OCI-LY7 (cell line): ENCODE results near the genes OR2A7 and CTAGE8.

DNA sequence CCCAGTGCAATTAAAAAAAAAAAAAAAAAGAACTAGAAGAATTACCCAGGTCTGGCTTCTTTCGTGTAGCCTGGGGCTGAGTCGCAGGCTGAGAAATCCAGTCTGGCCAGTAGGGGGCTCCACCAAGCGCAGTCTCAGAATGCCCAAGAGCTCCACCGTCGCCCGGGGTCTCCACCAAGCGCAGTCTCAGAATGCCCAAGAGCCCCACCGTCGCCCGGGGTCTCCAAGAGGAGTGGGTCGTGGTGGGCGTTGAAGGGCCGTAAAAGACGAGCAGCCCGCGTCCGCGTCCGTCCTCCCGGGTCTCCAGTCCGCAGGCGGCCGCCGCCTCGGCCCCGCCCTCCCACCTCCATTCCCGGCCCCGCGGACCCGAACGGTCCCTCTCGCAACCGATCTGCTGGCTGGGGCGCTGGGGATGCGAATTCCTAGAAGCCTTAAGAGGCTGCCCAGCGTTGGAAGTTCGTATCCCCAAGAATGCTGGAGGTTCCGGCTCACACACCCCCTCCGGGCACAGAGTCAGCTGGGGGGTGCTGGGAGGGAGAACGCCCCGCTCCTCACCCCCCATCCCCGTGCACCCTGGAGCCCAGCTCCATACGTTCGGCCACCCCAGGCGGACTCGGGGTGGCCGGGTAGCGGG is 807 bp upstream of the ZYX start:
- PRO-cap, result no peak
- RAMPAGE, long total RNA, result no peak

DNA sequence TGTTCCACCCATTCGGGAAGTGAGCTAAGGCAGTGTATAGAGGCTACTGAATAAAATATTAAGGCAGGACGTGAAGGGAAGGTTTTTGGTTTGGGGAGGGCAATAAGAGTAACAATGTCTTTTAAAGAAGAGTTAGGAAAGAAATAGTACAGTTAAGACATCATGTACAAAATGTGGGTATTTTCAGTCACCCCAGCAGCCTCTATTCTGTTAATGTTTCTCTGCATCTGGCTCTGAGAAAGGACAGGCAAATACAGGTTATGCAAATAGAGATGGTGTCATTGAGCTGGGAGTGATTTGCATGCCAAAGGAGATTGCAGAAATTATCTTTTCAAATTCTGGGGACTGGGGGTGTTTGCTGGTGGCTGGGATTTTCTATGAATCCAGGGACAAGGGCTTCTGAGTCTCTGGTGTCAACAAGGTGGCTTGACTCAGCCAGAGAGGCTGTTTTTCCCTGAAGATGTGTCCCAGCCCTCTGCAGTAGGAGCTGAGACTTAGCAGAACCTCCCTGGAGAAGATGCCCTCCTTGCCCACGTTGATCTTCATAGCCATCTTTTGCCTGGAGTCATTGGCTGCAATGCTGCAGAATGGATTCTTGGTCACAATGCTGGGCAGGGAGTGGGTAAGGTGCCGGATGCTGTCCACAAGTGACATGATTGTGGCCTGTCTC is 6.6 kb upstream of the TAS2R60 start:
- PRO-cap, result no peak
- RAMPAGE, long total RNA, result no peak

DNA sequence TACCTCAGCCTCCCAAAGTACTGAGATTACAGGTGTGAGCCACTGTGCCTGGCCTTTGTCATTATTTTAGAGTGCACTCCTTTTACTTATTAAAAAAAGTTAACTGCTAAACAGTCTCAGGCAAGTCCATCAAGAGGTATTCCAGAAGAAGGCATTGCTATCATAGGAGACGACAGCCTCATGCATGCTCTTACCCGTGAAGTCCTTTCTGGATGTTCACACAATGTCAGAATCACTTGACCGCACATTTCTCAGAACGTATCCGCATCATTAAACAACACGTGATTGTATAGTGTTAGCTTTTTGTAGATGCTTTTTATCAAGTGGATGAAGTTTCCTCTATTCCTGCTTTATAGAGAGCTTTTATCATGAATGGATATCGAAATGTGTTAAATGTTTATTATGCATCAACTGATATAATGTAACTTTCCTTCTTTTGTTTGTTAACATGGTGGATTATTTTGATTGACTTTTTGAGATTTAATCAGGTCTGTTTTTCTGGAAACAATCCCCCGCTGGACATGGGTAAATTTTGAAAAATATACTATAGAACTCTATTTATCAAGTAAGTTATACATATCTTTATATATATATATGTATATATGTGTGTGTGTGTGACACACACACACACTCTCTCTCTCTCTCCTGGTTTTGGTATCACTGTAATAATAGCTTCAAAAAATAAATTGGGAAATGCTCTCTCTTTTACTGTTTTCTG is at the start of gene OR2A7:
TSS of gene OR2A7 (minus strand) at position 286 of the 718 bp plus-strand sequence.
- PRO-cap, result no peak
- RAMPAGE, long total RNA, result no peak

DNA sequence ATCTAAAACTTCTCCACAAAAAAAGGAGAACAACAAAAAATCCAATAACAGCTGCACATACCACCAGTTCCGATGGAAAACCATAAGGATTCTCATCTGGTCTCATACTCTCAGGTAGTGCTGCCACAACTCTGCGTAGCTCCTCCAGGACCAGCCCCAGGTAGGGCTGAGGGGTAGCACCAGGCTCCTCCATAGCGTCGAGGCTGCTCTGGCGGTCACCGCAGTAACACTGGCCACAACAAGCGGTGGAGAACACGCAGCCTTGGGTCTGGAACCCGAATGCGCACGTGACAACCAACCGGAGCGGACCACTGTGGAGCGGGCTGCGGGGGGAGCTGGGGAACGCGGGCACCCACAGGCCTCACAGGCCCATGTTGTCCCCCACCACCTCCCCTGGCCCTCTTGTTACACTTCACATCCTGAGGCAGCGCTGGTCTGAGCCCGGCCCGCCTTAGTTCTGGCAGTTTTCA is at the start of gene CTAGE8:
TSS of gene CTAGE8 (minus strand) at position 231 of the 470 bp plus-strand sequence.
- PRO-cap, result no peak
- RAMPAGE, long total RNA, result no peak

GRCh38 chr7:148535268-148535535 is 55.4 kb upstream of the C7orf33 start:
- PRO-cap, result no peak
- RAMPAGE, long total RNA, result no peak

DNA sequence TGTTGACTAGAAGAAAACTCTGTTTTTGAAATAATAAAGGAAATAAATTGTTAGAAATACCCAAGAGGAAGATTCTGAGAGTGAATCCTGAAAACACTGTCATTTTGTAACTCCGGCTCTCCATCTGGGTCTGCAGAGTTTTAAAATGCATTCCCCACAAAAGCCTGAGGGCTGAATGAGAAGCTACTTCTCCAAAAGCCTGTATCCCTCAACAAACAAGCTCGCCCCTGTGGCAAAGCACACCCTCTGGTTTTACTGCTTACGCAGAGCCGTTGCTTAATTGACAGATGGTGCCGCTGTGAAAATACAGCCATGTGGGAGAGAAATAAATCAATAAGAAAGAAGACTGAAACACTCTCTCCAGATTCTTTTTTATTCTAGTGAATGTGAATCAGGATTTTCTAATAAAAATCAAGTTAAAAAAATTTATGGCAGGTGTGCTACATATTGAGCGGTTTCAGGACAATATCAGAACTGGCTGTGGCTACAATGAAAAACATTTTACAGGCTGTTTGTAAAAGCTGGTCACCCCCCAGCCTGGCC is 32.3 kb downstream of the C7orf33 start:
- PRO-cap, result no peak
- RAMPAGE, long total RNA, result no peak

GRCh38 chr7:148914114-148914725 is 30.1 kb upstream of the EZH2 start:
- PRO-cap, result no peak
- RAMPAGE, long total RNA, result no peak

DNA sequence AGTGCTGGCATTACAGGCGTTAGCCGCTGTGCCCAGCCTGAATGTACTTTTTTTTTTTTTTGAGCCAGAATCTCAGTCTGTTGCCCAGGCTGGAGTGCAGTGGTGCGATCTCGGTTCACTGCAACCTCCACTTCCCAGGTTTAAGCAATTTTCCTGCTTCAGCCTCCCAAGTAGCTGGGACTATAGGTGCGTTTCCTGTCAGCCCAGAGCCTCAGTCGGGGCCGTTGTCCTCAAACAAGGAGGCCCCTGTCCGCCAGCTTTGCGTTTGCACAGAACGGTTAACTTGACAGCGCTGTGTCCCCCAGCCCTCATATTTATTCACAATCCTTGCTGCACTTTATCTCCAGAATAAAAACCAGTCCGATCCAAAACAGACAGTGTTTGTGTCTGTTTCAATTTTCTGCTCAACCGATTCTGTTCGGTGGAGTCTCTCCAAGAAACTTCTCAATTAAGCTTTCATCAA is 64.5 kb downstream of the PDIA4 start:
- PRO-cap, result no peak
- RAMPAGE, long total RNA, result no peak

DNA sequence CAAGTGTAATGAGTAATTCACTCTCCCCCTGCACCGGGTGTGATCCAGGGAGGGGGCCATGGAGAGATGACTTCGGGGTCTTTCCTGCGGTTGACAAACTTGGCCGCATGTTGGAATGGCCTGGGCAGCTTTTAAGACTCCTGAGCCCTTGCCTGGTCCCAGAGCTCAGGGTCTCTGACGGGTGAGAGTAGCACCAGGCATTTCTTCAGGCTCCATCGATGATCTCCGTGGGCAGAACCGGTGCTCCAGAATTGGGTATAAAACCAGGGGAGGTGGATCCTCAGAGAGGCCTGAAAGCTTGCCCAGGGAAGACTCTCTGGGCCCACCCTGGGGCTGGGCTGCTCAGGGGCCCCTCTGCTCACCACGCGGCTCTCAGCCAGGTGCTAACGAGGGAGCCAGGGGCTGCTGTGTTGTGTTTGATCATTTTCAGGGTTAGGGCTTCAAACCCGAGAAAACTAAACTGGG is 912 bp downstream of the ZNF282 start:
- PRO-cap, result bidirectional peak, plus-strand start at position 105 of the sequence, minus-strand start outside the sequence
- RAMPAGE, long total RNA, result no peak

DNA sequence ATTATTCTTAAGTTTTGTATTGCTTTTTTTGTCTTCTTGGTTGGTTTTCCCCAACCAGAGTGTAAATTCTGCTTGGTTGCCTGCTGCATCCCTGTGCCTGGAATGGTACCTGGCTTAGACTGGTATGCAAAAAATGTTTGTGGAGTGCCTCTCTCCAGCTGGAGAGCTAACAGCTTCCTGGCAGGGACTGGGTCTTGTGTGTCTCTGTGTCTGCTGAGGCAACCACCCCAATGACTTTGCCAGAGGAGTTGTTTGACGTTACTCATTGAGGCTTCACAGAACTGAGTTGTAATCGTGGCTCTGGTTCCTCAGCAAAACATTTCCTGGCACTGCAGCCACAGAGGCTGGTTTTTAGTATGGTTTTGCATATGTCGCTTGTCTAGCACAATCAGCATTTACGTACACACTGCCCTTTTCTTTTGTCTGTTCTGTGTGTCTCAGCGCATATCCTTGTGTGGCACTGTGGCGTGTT is 7.4 kb downstream of the ZNF282 start:
- PRO-cap, result no peak
- RAMPAGE, long total RNA, result no peak

- PRO-cap, result no peak
- RAMPAGE, long total RNA, result no peak
Observed at GRCh38 chr7:149320412-149320783, 58.4 kb downstream of the ZNF783 start.

DNA sequence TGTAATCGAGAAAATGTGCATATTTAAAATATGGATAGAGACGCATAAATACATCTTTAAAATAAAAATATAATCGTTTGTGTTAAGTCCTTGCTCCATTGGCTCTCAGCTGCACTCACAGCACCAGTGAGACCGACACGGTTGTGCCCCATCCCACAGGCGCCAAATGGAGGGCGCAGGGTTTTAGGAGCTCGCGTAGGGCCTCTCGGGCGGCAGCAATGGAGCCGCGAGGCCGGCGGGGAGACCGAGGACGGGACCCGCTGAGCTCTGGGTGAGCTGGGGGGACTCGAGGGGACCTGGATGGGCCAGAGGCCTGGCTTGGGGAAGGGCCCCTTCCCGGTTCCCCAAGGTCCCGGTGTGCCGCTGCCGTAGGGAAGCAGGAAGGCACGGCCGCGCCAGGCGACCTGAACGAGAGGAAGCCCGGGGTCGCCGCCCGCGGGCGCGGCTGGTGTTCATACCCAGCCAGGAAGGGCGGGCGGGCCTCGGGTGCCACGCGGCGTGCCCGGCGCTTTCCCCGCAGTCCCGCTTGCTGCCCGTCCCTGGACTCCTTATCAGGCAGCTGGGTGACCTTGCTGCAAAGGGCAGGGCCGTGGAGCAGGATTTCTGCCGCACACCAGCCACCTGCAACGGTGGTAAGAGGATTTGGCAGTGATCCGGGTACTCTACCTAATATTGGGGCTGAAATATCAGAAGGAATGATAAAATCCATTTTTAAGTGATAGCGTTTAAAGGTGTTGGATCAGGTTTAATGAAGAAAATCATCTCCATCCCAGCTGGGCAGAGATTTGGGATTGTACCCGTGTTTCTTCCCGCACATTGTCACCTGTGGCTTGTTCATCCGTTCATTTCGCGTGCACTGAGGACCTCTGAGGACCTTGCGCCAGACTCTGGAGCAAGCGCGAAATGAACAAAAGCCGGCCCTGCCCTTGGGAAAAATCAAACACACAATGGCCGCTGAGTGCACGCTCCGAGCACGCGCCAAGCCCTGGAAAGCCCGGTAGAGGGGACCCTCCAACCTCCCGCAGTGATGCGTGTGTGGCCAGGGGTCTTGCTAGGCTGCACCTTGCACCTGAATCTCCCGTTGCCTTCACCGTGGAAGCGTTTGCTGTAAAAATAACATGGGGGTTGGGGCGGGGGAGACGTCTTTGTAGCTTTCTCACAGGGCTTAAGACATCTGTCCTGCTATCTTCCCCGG is 37.8 kb downstream of the ZNF777 start:
- PRO-cap, result no peak
- RAMPAGE, long total RNA, result no peak

DNA sequence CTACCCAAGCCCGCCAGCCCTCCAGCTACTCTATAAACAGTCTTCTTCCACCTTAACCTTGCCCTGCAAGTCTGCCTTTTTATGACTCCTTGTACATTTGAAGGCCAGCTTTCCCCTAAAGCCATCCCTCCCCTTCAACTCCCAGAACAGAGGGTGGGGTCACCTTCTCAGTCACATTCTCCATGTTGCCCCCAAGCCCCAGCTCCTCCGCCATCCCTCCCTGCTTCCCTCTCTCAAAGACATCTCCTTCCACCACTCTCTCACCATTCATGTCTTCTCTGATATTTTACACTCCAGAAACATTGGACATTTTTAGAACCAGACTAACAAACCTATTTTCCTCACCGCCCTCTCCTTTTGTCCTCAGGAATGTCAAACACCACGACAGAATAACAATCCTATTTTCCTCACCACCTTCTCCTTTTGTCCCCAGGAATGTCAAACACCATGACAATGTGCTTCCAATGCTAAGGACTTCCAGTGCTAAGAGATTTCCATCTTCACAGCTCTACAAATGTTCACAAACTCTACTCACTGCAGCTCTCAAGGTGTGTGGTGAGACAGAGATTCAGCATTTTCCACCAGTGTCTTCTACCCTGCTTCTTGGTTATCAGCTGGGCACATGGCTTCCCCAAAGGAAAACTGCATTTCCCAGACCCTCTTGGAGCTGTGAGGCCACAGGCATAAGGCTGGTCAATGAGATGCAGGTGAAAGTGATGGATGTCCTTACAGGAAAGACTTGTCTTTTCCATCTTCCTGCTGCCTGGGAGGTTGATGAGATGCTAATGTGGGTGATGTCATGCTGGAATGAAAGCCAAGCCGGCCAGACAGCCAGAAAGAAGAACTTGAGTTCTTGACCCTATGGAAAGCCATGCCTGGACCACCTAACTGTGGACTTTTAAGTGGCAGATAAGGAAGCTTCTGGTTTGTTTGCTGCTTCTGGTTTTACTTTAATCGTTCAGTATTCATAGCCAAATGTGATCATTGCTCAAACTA is 85.1 kb upstream of the ZNF746 start:
- PRO-cap, result no peak
- RAMPAGE, long total RNA, result no peak

GRCh38 chr7:149596643-149597429 is 99.2 kb upstream of the ZNF746 start:
- PRO-cap, result no peak
- RAMPAGE, long total RNA, result no peak

GRCh38 chr7:149624421-149625301 is 90.1 kb upstream of the KRBA1 start:
- PRO-cap, result bidirectional peak, plus-strand start at chr7:149624951, minus-strand start at chr7:149624701
- RAMPAGE, long total RNA, result no peak

DNA sequence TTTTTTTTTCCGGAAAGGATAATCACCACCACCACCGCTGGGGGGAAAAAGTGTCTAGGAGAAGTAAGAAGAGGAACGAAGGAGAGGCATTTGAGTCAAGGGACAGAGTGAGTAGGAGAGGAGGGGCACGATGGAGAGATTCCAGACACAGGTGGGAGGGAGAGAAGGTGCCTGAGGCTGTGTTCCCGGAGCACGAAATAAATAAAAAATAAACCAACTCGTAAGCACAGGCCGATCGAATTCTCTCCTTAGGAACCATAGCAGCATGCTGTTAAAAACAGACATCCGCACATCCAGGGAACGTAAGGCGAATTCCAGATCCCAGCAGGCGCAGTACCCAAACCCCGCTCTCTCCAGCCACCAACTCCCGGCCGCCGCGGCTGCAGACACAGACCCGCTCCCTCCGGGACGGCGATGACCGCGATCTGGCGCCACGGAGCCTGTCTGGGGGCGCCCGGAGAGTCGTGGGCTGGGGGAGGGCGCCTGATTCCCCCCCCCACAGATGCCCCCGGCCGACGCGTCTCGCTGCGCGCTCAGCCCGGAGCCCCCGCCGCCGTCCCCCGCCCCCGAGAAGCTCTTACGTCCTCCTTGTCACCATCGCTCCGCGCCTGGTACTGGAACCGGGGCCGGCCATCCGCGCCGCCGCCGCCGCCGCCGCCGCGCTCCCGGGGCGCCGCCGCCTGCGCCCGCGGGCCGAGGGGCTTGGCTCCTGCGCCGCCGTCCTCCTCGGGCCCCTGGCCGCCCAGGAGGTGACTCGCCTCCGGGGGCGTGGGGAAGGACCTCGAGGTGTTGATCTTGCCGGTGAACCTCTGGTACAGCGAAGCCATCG is 173.5 kb downstream of the ATP6V0E2 start:
- PRO-cap, result no peak
- RAMPAGE, long total RNA, result no peak

DNA sequence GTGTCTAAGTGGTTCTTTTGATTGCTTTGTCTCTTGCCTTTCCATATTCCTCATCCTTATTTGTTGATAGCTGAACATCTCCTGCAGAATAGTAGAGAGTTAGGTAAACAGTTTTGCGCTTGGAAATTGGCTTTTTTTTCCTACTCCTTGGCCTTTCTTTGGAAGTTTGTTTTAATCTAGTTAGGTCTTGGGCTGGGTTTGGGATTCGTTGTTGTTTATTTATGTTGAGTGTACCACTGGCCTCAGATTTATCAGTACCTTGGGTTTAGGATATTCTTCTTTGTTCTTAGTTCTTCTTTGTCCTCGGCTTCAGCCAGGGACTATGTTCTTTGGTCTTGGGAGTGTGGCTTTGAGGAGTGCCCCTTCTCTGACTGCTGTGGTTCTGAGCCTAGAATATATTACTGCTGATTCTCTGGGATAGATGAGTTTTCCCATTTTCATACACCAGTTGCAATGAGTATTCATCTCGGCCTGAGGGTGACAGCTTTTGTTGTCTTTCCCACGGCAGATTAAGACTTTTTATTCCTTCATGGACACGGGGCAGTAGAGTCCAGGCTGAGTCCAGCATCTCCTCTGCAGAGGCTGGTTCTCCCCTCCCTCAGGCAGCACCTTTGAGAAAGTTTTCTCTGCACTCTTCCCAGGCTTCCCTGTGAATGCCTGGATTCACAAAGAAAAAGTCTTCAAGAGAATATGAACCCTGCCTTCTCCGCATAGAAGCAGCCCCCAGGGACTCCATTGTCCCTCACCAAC is 126.4 kb upstream of the LRRC61 start:
- PRO-cap, result no peak
- RAMPAGE, long total RNA, result no peak

DNA sequence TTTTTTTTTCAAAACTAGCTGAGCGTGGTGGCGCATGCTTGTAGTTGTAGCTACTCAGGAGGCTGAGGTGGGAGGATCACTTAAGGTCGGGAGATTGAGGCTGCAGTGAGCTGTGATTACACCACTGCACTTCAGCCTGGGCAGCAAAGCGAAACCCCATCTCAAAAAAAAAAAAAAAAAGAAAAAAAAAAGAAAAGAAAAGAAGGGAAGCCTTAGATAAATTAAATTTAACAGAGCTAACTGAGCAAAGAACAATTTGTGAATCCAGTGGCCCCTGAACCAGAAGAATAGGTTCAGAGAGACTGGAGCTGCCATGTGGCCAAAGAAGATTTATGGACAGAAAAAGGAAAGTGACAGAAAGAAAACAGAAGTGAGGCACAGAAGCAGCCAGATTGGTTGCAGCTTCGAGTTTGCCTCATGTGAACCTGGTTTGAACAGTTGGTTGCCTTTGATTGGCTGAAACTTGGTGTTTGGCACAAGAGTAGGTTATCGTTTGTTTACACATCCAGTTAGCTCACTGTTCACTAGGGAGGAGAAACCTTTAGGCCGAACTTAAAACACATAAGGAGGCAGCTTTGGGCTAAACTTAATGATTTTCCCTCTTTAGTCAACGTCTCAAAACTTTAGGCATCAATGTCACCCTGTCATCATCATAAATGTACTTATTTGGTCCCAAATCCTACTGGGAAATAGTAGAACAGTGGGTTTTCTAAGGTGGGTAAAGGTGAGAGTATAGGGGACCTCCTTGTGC is 13.4 kb upstream of the REPIN1 start:
- PRO-cap, result no peak
- RAMPAGE, long total RNA, result no peak

GRCh38 chr7:150369885-150370604 is 1.4 kb downstream of the REPIN1 start:
- PRO-cap, result no peak
- RAMPAGE, long total RNA, result no peak

- PRO-cap, result bidirectional peak, plus-strand start at chr7:150379400, minus-strand start at chr7:150379099
- RAMPAGE, long total RNA, result no peak
Observed at GRCh38 chr7:150378844-150379201, 307 bp upstream of the ZNF775 start.